Zone of skin (tissue), 1 donor: Measurements from ENCODE around the genes RPP38 and PTER.

- RRBS: no CpG with 5 or more reads among the region's 8 CpGs
These were observed 149.5 kb downstream of the FRMD4A start for GRCh38 chr10:14181319-14181584.

DNA sequence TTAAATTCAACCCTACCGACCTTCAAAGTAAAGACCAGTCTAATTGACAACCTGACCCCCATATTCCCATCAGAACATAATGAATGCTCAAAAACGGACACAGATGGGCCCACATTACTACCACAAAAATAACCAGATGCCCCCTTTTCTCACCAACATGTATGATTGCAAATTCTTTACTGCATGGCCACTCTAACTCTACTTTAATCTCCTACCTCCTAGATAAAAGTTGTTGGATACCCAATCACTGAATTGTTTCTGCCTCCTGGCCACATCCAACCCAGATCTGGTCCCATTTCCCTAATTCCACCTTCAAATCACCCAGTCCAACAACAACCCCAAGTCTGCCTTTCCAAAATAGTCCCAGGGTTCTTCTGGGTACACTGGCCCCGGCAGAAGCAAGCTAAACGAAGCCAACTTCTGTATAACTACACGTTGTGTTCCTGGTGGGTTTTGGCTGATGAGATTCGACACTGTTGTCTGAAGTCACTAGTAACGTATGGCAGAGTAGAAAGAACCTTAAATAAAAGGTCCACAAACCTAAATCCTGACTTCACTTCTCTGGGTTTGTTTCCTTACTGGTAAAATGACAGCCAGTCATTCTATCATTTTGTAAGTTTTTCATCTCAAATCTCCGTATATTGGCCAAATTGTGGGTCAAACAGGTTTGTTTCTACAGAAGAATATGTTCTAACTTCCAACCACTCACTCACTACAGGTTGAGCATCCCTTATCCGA lies 216.2 kb upstream of the FRMD4A start:
- RRBS: no CpG with 5 or more reads among the region's 9 CpGs

DNA sequence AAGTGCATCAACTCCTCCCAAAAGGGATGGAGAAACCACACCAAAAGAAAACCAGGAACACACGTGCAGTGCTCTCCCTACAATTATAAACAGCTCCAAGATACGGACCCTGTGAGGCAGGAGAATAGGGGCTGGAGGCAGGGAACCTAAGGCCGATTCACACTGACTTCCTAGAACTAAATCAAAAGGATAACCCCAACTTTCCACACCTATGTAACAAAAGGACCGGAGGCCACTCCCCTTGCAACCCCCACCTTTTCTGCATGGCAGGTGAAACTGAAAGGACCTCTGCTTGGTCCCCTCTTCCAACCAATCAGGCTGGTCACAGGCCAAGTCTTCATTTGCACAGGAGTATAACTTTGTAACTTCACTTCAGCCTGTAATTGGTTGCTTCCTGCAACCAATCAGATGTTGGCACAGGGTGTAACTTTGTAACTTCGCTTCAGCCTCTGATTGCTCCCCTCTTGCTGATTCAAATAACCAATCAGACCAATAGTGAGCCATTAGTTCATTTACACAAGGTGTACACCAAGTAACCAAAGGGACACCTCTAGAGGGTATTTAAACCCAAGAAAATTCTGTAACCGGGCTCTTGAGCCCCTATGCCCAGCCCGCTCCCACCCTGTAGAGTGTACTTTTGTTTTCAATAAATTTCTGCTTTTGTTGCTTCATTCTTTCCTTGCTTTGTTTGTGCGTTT lies 190.0 kb downstream of the FAM107B start:
- RRBS: no CpG with 5 or more reads among the region's 8 CpGs

DNA sequence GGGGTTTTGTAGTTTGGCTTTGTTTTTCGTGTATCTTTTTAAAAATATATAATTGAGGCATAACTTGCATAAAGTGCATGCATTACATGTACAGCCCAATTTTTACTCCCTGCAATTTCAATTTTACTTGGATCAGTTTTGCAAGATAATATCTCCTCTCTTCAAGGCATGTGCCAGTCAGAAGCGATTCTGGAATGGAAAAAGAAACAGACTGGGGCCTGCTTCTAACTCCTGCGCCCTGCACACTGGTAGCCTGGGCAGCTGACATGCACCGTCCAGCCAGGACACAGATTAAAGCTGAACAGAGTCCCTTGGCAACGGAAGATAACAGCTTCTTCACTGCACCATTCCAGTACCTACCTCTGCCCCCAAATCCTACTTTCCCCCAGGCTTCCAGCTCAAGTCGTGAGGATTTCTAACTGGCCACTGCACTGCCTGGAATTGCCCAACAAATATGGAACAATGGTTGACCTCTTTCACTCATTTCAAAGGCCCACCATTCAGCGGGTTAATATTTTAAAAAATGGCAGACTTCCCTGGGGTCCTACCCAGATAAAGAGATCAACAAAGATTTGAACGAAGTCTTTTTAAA lies 182.1 kb downstream of the FAM107B start:
- RRBS: no CpG with 5 or more reads among the region's 8 CpGs

GRCh38 chr10:14601771-14602878 lies 172.6 kb downstream of the FAM107B start:
- RRBS: no CpG with 5 or more reads among the region's 16 CpGs

- RRBS: no CpG with 5 or more reads among the region's 4 CpGs
These were observed 51.5 kb downstream of the FAM107B start for GRCh38 chr10:14723181-14723682.

GRCh38 chr10:14748474-14748773 lies 26.3 kb downstream of the FAM107B start:
- RRBS: no CpG with 5 or more reads among the region's 2 CpGs

- RRBS: no CpG with 5 or more reads among the region's 16 CpGs
These were observed 23.6 kb downstream of the FAM107B start for GRCh38 chr10:14750726-14751903.

DNA sequence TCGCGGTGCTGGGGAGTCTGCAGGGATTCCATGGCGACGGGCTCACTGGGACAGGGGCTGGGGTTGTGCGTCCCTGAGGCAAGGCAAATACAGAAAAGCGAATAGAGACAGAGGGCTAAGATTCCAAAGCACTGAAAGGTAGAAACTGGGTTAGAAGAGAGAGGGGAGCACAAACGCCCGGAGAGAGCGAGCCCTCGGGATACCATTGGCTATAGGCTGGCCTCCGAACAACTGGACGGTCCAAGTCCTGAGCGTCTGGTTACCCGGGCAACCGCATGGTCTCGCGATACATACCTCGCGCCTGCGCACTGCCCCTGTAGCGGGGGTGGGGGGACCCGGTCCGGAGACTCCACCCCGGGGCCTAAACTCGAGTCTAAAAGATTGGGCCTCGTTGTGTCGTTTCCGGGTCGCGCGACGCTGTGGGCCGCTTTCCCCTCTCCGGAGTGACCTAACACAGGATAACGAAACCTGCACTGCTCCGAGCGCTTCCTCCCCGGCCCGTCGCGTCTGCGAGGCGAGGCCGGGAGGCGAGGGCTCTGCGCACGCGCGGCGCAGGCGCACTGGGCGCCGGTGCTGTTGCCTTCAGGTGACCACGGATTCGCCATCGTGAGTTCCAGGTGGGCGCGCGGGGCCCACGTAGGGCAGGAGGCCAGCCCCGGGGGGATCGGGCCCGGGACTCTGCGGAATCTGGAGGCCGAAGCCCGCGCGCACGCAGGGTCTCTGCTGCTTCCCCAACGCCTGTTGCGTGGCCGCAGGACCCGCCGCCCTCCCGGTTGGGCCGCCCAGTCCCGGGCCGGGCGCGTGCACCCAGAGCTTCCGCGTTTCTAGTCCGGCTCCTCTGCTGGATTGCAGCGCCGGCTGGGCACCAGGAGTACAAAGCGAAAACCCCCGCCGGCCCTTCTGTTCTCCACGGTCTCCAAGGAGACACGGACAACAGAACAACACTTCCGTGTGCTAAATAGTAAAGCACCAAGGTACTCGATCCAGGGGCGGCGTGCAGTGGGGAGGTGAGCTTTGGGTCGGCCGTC lies at the start of gene RPP38:
RPP38 (plus strand) TSS at position 563 of the 1,028 bp plus-strand sequence.
- RRBS: 2% methylated on average over 62 of the region's 96 CpGs

- RRBS: no CpG with 5 or more reads among the region's 12 CpGs
These were observed 86.4 kb upstream of the NMT2 start for GRCh38 chr10:15254749-15255377.

DNA sequence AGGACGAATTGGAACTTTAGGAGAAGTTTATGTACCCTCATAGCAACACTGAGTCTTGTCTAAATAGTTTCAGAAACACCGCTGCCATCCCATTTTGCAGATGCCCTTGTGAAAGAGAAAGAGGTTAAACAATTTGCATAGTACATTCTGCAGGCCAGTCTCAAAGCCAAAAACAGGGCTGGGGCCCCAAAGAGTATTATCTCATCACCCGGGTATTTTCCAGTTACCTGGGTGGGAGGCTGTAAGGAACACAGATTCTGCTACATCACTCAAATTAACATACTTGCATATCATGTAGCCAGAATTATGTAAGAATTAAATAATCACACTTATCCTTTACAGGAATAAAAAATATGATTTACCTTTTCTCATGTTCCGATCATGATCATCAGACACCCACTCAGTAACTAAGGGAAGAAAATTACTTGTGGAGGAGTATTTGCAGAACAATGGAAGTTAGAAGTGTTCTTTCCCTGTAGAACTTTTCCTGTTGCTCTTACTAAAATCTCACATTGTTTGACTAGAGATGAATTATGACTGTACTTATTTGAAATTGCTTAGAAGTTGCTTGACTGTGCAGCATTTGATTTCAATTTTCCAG lies 3.2 kb upstream of the FAM171A1 start:
- RRBS: no CpG with 5 or more reads among the region's 4 CpGs

DNA sequence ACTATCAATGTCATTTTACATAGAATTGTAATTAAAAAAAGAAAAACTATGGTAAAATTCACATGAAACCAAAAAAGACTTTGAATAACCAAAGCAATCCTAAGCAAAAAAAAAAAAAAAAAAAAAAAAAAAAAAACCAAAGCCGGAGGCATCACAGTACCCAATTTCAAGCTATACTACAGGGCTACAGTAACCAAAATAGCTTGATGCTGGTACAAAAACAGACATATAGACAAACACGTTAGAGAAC lies 189.0 kb upstream of the PTER start:
- RRBS: no CpG with 5 or more reads among the region's 2 CpGs

DNA sequence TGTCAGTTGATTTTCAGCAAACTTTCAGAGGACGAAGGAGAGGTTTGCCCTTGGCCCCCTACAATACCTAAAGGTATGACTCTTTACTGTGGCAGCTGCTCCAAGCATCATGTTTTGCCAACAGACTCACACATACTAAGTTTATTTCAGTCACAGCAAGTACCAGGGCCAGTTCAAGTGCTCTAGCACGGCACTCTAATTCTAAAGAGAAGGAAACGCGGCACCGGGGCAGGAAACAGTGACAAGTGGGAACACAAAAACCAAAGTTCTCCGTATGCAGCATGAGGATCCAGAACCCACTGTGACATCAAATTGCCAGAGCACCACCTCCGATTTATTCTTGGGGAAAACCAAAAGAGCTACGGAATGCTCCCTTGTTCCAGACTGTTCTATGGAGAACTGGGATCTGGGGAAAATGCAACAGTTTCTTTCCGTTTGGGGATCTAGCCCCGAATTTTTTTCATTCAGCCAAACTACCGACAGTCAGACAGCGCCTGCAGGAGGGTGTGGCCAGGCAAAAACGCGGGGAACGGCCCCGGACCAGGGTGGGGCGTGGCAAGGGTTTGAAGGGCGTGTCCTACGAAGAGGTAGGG lies 430 bp upstream of the PTER start:
- RRBS: no CpG with 5 or more reads among the region's 19 CpGs

DNA sequence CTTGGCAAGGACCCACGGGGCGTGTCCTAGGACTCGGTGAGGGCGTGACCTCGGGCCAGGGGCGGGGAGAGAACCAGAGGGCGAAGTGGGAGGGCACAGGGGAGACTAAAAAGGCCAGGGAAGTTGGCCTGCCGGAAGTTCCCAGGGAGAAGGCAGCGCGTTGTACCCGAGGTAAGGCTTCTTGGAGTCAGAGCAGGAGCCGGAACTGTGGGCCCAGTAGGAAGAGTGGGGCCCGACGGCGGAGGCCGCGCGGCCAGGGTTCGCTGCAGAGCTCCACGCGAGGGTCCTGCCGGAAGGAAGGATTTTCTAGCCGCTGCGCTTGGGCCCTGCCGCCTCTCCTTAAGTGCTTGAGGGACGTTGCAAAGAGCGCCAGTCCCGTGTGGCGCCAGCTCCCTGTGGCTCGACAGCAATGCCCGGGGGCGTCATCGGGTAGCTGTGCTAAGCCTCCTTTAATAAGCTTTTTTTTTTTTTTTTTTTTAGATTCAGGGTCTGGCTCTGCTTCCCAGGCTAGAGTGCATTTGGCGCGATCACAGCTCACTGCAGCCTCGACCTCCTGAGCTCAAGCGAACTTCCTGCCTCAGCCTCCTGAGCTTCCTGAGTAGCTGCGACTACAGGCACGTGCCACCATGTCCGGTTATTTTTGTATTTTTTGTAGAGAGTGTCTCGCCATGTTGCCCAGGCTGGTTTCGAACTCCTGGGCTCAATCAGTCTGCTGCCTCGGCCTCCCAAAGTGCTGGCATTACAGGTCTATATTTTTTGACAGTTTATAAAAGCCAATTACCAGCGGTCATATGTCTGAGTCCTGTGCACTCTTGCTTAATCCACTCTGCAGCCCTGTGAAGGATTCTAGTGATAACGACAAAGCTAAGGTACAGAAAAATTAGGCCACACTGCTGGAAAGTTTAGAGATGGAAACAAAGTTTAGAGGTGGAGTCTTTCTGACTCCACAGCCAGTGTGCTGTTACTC lies at the start of gene PTER:
PTER (plus strand) TSS at position 134 of the 967 bp plus-strand sequence.
- RRBS: 1% methylated on average over 15 of the region's 45 CpGs

GRCh38 chr10:16996563-16997077 lies 133.0 kb downstream of the CUBN start:
- RRBS: no CpG with 5 or more reads among the region's 7 CpGs

- RRBS: no CpG with 5 or more reads among the region's 6 CpGs
These were observed 14.5 kb downstream of the CUBN start for GRCh38 chr10:17115100-17115563.

DNA sequence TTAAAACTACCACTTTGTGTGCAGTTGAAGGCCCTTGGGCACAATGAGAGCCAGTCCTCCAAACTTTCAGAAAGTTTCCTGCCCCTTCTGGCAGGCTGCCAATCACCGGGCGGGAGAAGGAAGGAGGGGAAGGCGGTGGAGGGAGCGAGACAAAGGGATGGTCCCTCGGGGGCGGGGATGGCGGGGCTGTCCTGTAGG lies 2.1 kb downstream of the VIM start:
- RRBS: no CpG with 5 or more reads among the region's 7 CpGs

DNA sequence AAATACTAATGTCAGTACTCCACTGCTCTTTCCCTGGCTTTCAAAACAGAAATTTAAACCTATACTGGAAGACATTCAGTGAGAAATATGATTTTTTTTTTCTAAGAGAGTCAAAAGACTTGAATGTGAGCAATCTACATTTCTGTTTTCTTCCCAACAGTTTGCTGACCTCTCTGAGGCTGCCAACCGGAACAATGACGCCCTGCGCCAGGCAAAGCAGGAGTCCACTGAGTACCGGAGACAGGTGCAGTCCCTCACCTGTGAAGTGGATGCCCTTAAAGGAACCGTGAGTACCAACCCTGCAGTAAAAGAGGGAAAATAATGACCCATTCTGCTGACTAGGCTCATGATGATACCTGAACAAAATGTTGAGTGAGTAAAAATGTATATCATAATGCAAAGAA lies 6.5 kb downstream of the VIM start:
- RRBS: 88% methylated on average over 4 of the region's 5 CpGs

DNA sequence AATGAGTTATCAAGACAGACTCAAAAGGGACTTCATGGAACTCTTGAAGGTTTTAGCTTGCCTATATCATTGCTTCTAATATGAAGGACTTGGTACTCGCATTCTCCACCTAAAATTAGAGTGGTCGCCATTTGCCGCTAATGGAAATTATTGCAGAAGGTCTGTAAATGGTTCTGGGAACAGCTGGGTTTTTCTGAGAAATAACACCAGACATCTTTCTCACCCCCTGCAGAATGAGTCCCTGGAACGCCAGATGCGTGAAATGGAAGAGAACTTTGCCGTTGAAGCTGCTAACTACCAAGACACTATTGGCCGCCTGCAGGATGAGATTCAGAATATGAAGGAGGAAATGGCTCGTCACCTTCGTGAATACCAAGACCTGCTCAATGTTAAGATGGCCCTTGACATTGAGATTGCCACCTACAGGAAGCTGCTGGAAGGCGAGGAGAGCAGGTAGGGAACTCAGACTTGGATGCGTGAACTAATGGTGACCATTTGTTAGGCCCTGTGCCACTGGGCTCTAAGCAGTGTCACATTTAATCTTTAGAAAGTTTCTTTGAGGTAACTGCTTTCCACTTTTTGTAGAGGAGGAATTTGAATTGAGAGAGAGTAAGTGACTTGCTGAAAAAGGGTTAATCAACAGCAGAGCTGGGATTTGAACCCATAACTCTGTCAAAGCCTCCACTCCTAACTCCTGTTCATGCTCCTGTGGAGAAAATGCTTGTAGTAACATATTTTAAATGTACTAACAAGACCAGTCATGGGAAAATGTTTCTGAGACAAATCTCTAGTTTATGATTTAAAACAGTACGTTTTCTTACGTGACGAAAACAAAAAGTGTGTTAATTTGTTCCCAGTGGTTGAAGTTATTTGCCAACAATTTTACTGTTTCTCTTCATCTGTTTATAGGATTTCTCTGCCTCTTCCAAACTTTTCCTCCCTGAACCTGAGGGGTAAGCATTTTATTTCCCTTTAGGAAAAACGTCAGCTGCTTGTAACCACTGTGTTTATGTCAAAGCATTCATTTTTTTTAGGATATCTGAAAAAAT lies 7.2 kb downstream of the VIM start:
- RRBS: no CpG with 5 or more reads among the region's 15 CpGs

GRCh38 chr10:17238794-17239414 lies 10.9 kb downstream of the VIM start:
- RRBS: no CpG with 5 or more reads among the region's 8 CpGs